Mesangial cell (primary cell): ENCODE measurements around the genes SHOC2 and GPAM.

DNA sequence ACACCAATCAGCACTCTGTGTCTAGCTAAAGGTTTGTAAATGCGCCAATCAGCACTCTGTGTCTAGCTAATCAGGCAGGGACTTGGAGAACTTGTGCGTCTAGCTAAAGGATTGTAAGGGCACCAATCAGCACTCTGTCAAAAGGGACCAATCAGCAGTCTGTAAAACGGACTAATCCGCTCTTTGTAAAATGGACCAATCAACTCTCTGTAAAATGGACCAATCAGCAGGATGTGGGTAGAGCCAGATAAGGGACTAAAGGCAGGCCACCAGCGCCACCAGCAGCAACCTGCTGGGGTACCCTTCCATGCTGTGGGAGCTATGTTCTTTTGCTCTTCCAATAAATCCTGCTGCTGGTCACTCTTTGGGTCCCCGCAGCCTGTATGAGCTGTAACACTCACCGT lies 223.5 kb downstream of the XPNPEP1 start:
- RAMPAGE, long total RNA, result no peak

GRCh38 chr10:109889831-109890225 lies 33.5 kb downstream of the XPNPEP1 start:
- RAMPAGE, long total RNA, result no peak

- RAMPAGE, long total RNA, result no peak
These were observed 1.9 kb upstream of the ADD3 start for GRCh38 chr10:110005693-110006383.

DNA sequence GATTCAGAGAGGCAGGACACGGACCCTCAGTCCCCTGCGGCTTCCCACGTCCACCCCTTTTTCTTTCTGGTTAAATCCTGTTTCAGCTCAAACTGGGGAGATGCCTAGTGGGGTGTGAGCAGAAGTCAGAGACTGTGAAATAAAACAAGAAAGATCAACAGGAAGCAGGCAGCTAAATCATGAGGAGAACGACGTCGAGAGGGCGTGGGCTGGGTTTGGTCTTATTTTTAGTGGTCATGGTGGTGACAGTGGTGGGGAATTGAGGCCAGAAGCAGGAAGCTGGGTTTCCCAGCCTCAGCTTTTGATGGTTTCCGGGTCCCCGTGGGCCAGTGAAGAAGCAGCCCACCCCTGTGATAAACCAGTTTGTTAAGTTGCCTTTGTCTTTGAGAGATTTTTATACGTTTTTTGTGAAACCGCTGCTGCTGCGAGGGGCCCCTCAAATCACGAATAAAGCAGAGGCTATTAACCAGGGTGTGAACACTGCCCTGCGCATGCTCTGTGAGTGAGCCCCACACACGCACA lies 50.5 kb upstream of the MXI1 start:
- RAMPAGE, long total RNA, result no peak

- RAMPAGE, long total RNA, result no peak
These were observed 8.4 kb downstream of the MXI1 start for GRCh38 chr10:110215746-110216271.

DNA sequence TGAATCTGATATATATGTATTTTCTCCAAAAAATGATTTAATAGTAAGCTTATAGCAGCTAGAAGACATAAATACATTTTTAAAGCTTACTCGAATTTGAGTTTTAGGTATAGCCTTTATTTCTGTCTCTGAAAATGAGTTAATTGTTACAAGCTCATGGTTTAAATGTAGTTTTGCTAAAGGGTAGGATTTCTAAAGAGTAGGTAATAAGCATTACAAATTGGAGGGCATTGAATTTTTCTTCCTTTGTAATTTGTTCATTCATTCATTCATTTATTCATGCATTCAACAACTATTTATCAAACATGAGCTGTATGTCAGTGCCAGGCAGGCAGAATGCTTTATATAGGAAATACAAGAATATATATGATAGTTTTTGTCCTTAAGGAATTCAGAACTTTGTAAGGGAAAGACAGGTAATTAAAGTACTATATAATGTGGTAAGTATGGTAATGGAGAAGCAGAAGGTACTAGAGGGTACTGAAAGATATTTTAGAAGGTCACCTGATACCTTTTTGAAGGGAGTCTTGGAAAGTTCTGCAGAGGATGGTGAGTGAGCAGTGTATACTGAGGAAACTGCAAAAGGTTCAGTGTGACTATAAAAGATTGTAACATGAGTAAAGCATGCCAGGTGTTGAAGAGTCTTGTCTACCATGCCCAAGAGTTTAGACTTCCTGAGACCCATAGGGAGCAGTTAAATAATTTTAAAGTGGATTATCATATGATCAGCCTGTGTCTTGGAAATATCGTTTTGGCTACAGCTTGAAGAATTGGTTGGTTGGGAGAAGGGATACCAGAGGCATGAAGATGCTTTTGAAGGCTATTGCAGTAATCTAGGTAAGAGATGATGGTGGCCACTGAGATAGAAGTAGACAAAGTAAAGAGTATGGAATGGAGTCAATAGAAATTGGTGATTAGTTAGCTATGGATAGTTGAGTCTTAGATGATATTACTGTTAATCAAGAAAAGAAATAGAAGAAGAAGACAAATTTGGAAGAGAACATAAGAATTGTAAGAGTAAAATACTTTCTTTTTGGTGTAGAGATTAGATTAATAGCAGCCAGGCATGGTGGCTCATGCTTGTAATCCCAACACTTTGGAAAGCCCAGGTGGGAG lies 37.9 kb downstream of the MXI1 start:
- RAMPAGE, long total RNA, result no peak

- RAMPAGE, long total RNA, result no peak
These were observed 82.1 kb upstream of the DUSP5 start for GRCh38 chr10:110415327-110416274.

- RAMPAGE, long total RNA, result no peak
These were observed 5.1 kb downstream of the DUSP5 start for GRCh38 chr10:110502398-110503615.

DNA sequence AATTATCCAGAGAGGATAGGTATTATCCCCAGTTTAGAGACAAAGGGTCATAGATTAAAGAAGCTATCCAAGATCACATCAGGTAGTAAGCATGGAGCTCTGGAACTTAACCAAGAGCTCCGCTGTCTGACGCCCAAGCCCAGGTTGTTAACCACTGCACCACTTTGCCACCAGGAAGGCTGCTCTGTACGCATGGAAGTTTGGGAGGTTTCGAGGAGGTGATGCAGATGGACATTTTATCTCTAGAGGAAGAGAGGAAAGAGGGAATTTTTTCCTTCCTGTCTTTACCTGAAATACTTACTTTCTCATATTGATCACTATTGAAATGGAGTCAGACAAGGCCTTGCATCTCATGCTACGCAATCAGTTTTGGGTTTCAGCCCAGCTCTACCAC lies 7.1 kb downstream of the DUSP5 start:
- RAMPAGE, long total RNA, result no peak

DNA sequence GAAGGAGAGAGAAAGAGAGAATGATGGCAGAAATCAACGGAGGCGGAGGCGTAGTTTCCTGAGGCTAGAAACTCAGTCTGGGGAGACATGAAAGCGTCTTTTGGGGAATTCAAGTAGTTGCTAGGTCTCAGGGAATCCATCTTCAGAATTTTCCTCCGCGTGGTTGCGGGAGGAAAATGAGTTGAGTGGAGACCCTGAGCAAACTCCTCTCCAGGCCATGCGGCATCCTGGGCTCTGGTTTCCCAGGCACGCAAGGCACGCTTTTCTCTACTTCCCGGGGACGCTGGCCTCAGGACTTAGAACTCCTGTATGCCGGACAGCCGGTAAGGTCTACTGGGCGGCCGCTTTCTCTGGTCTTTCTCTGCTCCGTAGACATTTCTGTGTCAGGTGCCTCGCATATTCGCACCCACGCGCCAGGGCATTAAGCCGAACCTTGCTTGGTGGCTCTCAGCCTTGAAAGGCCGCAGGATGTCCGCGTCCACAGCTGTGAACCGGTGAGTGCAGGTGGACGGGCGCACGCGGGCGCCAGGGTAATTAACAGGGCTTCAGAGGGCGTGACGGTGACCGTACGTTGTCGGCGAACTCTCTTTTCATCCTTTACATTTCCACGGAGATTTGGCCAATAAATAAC lies 1.1 kb upstream of the RBM20 start:
- RAMPAGE, long total RNA, result no peak

DNA sequence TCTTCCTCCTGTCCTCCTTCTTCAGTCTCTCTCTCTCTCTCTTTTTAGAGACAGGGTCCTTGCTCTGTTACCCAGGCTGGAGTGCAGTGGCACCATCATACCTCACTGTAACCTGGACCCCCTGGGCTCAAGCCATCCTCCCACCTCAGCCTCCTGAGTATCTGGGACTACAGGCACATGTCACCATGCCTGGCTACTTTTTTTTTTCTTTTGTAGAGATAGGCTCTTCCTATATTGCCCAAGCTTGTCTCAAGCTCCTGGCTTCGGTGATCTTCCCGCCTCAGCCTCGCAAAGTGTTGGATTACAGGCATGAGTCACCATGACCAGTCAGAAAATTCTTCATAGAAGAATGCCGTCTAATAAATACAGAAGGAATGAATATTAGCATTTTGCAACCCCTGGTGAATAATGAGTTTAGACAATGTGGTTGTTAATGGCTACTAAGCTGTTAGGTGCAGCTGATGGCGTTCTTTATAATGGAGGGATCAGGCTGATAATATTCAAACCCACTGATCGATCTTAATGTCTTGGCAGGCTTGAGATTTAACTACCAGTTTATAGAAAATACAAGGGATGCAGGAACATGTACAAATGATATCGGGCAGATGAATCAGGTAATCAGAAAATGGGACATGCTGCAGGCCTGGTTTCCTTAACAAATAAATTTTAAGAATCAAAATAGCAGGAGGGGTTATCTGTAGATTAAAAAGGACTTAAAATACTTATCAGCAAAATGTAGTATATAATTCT lies 20.9 kb downstream of the RBM20 start:
- RAMPAGE, long total RNA, result no peak

- RAMPAGE, long total RNA, result no peak
These were observed 81.7 kb upstream of the PDCD4 start for GRCh38 chr10:110790006-110790437.

GRCh38 chr10:110841597-110842253 lies 30.0 kb upstream of the PDCD4 start:
- RAMPAGE, long total RNA, result no peak

DNA sequence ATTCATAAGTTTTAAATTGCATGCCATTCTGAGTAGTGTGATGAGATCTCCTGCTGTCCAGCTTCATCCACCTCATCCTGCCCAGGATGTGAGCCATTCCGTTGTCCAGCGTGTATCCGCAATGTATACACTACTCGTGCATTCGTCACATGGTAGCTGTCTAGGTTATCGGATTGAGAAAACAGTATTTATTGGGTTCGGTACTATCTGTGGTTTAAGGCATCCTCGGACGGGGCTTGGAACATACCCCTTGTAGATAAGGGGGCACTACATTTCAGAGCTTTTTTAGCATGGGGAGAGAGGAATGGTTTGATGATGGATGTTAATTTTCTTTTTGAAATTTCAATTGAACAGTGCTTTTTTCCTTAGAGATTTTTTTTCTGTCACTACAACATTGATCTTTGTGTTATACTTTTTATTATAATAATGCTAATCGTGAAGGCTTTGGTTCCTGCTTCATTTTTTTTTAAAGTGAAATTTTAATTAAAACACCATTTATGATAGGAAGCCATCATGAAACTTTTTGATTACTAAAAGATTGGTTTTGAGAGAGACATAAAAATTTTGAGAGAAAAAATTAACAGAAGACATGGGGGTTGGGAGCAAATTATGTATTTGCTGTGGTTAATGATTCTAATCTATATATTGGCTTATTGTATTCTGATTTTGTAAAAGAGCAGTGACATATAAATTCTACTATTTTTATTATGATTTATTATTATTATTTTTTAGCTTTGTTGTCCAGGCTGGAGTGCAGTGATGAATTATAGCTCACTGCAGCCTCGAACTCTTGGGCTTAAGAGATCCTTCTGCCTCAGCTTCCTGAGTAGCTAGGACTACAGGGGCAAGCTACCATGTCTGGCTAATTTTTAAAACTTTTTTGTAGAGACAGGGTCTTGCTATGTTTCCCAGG lies 12.6 kb downstream of the PDCD4 start:
- RAMPAGE, long total RNA, result no peak

- RAMPAGE, long total RNA, result no peak
These were observed 22.9 kb downstream of the BBIP1 start for GRCh38 chr10:110895759-110896708.

GRCh38 chr10:110919408-110920445 lies at the start of gene SHOC2:
Gene SHOC2 (plus strand): TSS chr10:110919604.
- RAMPAGE, long total RNA, result start-site peak on the plus strand at chr10:110919600-110919607, 208 reads

DNA sequence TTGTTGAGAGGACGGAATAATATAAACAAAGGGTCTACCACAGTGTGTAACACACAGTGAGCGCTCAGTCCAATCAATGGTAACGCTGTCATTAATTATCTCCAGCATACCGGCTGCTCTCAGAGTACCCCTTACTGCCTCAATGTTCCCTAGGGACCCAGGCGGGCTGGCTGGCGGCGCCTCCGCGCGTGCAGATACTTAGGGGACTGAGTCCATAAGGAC lies 425 bp downstream of the GPAM start:
- RAMPAGE, long total RNA, result no peak

GRCh38 chr10:112183456-112184309 lies at the start of gene GPAM:
Gene GPAM (minus strand): TSS chr10:112183765.
- RAMPAGE, long total RNA, result start-site peak on the minus strand at chr10:112183729-112183770, 116 reads

- RAMPAGE, long total RNA, result no peak
These were observed 3.0 kb upstream of the TECTB start for GRCh38 chr10:112280233-112280653.

DNA sequence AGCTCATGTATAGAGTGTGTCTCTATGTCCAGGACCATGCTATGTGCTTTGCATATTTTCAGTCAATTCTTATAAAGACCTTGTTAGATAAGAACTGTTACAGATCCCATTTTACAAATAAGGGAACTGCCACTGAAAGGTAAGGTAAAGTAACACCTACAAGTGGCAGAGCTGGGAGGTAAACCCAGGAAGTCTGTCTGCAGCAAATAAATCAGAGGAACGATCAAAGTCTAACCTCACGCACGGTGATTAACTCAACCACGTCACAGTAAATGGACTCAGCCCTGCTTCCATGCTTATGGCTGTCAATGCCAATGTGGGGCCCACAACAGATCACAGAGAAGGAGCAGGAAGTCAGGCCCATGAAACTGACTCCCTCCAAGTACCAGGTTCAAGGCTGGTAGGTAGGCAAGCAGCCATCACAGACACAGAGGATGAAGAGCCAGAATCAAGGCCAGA lies 38.1 kb upstream of the ACSL5 start:
- RAMPAGE, long total RNA, result no peak